ENCODE data around the genes H2AC18, APH1A, C1orf54, PRPF3 and PI4KB.

DNA sequence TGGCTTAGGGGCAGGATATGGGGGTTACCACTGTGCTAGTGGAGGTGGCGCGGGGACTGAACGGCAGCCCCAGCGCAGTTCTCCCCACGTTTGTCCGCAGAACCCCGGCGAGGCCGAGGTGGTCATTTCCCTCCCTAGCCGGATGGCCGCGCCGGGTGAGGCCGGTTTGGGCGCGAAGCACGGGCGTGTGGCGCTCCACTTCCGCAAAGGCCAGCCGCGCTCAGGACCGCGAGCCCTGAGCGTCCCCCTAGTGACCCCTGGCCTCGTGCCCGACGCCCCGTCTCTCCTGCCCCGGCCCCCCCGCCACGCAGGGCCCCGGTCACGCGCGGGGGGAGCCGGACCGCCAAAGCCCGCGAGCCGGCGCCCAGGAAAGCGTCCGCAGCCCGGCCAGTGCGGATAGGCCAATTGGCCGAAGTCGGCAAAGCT is 860 bp downstream of the H3C14 start:
- RRBS = no CpG with 5 or more reads among the region's 48 CpGs

- RRBS = no CpG with 5 or more reads among the region's 73 CpGs
Measured at GRCh38 chr1:149842422-149843179, at the start of gene H2AC18. TSS of gene H2AC18 (minus strand) at chr1:149842750.

DNA sequence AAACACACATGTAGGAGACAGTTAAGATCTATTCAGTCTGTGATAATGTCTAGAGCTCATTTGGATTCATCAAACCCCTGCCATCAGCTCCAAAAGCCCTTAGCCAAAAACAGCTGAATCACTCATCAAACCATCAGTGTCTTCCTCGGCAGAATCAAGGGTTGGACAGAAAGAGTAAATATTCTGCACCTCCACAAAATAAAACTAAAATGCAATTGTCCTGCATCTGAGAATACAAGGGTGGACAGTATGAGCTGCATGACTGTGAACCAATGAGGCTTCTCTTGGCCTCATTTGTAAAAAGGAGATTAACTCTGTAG is 2.0 kb downstream of the H2BC21 start:
- RRBS = no CpG with 5 or more reads among the region's 1 CpG

DNA sequence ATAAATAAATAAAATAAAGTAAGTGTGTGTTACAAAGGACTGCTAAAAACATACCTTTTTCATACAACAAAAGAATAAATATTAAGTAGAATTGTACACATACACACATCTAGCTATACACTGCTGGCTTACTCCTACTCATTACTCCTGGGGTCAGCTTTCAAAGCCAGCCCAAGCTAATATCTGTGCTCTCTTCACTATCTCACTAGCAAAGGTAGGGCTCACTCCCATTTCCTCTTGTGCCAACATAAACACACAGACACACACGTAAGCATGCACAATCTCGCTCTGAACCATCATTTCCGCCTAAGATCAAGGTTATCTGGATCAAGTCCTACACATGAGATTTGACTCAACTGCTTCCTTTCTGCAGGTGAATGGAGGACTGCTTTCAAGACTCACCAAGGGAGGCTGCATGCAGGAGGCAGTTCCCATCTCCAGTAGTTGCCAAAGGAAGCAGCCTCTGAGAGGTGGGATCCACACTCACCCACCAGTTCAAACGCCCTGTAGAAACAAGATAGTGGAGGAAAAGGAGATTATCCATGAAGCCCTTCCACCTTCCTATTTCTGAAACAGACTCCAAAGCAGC is 28.8 kb upstream of the MTMR11 start:
- RRBS = no CpG with 5 or more reads among the region's 4 CpGs

DNA sequence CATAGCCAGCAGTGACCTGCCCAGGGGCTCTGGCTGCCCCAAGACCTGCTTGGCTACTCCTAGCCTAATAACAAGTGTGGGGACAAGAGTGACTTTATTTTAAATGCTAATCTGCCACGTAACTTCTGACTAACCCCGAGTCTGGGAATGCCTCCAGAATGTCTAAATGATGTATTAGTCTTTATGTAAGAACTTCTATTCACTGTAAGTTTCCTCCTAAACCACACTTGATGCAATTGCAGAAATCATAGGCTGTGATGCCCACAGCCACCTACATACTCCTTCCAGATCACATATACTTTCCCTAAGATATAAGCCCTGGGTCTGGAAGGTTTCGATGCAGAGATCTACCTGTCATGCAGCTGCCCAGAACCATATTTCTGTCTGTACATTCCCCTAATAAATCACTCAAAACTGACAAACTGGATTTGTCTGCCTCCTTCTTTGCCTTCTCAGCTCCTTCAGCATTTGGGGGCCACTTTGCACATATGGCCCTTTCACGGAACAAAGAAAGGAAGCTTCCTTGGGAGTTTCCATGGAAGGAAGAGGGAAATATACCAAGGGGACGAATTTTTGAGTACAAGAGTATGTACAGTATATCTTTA is 5.8 kb upstream of the VPS45 start:
- RRBS = no CpG with 5 or more reads among the region's 5 CpGs

- RRBS = 1% methylated on average over 11 of the region's 52 CpGs
Measured at GRCh38 chr1:150268189-150269038, at the start of gene APH1A. TSS of gene APH1A (minus strand) at chr1:150269016.

DNA sequence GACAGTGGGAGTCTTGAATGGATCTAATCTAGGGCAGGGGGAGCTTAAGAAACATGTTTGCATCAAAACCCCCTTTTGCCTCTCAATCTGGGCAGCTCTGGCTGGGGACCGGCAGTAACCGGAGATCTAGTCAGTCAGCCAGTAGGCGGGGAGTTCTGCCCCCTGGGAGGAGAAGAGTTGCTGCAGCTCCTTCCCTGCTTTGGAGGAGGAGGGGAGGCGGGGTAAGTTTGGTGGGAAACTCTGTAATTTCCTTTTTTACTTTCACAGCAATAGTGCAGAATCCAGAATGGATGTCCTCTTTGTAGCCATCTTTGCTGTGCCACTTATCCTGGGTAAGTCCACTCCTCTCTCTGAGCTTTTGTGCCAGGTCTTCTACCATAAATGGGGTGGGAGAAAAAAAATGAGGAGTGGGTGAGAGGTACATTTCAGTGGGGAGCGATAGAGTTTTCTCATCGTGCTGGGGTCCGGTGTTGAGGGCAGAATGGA is at the start of gene C1orf54:
C1orf54 (plus strand) TSS at position 259 of the 486 bp plus-strand sequence.
- RRBS = no CpG with 5 or more reads among the region's 7 CpGs

DNA sequence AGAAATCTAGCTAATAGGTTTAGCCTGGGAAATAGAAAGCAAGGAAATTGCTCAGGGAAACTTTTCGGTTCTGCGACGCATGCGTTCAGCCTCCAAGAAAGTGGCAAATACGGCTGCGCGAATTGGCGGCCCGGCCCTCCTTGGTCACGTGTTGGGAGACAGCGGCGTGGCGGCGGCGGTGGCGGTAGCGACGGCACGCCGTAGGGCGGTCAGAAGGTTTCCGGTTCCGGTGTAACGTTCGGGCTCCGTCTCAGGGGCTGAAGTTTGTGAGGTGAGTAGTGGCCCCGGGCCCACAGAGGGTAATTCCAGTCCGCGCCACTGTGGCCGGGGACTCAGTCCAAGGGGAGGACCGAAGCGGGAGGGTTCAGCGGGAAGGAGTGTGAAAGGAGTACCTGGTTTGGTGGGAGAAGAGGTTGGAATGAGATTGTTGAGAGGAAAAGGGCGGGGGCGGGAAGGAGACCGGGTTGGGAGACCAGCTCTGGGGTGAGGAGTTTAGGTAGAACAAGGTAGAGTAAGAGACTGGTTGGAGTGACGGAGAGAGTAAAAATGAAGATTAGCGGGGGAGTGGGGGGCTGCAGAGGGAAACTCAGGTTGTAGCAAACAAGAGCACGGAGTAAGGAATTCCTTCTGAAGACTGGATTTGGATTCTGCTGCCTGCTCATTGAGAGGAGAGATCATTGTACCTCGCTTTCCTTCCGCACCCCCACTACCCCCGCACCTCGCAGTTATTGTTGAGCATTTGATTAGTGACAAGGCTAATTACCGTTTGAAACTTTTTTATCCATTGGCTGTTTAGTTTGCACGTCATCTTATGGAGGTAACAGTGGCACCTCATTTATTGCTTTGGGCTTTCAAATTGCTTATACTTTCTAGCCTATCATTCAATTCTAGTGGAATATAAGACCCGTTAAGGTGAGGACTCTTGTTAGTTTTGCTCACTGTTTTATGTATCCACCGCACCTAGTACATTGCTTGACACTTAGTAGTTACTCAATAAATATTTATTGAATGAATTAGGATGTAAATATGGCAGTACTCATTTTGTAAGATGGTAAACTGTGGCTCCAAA is at the start of gene PRPF3:
PRPF3 (plus strand) TSS at position 212 of the 1,069 bp plus-strand sequence.
- RRBS = 1% methylated on average over 11 of the region's 47 CpGs

DNA sequence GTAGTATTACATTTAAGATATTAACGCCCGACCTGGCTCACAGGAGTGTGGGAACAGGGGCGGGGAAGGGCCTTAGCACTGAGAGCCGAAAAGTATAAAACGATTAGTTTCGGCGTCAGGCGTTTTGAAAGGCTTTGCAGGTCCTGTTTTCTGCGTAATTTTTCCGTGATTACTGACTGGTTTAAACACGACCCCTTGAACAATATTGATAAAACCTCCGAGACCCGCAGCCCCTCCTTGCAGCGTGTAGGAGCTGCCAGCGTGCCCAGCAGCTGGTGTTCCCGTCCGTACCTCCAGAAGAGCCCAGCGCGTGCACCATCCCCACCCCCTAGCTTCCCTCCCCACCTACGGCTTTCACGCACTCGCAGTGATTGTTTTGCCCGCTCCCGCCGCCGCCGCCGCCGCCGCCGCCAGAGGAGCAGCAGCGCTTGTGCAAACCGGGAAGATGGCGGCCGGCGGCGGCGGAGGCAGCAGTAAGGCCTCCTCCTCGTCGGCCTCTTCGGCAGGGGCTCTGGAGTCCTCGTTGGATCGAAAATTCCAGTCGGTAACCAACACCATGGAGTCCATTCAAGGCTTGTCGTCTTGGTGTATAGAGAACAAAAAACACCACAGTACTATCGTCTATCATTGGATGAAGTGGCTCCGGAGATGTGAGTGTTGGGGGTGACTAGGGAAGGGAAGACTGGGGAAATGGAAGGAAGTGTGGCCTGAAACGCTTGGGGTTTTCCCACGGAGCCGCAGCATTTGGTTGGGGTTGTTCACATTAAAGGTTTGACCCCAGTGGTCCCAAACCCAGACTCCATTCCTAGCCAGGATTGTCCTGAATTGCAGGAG is 540 bp downstream of the RPRD2 start:
- RRBS = no CpG with 5 or more reads among the region's 50 CpGs

- RRBS = no CpG with 5 or more reads among the region's 13 CpGs
Measured at GRCh38 chr1:150473096-150474066, 13.8 kb upstream of the TARS2 start.

GRCh38 chr1:150550584-150551489 is 1.6 kb downstream of the ADAMTSL4 start:
- RRBS = 21% methylated on average over 5 of the region's 15 CpGs

- RRBS = no CpG with 5 or more reads among the region's 4 CpGs
Measured at GRCh38 chr1:150574870-150575559, 4.4 kb downstream of the MCL1 start.

- RRBS = no CpG with 5 or more reads among the region's 11 CpGs
Measured at GRCh38 chr1:150613084-150614040, 16.1 kb downstream of the ENSA start.

GRCh38 chr1:150635016-150635759 is 5.8 kb upstream of the ENSA start:
- RRBS = no CpG with 5 or more reads among the region's 17 CpGs

GRCh38 chr1:150974134-150974569 is 483 bp downstream of the CERS2 start:
- RRBS = 1% methylated on average over 32 of the region's 53 CpGs

GRCh38 chr1:151008891-151009455 is 724 bp downstream of the PRUNE1 start:
- RRBS = no CpG with 5 or more reads among the region's 16 CpGs

- RRBS = 88% methylated on average over 2 of the region's 54 CpGs
Measured at GRCh38 chr1:151130981-151131881, 15.2 kb downstream of the SEMA6C start.

- RRBS = 100% methylated on average over 3 of the region's 16 CpGs
Measured at GRCh38 chr1:151291110-151292131, 9.3 kb downstream of the ZNF687 start.

DNA sequence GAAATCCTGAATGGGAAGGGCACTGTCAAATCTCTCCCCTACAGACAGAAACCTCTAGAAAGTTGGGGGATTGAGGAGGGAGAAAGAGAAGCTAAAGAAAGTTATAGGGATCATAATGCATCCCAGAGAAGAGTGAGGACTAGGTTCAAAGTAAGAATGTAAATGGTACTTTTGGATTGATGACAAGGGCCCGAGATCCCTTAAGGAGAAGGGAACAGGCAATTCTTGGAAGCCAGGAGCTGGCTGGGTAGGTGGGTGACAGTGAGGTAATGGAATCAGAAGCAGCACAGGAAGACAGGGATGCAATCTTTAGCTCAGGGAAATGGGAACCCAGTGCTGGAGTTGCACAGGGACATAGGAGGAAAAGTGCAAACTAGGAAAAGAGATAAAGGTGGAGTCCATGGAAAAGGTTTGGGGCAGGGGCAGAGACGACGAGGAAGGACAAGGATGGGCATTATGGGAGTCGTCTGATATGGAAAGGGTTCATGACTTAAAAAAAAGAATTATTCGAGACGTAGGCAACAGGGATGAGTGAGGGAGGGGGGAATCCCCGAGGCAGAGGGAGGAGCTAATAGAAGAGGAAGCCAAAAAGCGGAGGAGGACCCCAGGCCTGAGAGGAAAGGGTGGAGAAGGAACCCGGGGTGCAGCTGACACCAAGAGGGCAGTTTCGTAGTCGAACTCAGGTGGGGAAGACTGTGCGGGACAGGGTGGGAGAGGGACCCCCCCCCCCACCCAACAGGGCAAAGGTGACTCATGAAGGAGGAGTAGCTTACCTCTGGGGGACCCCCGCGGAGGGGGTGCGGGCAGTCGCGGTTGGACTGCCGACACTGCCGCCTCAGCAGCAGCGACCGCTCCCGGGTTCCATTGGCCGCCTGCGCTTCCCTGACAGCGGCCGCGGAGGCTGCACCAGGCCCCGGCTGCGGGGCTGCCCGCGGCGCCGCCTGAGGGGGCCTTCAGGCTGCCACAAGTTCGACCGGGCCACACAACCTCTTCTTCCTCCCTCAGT is at the start of gene PI4KB:
PI4KB (minus strand) TSS at position 919 of the 1,006 bp plus-strand sequence.
- RRBS = under 1% methylated on average over 14 of the region's 35 CpGs

All from SK-N-MC (cell line).